Foreskin fibroblast (primary cell): ENCODE measurements around the gene PLGLB2.

DNA sequence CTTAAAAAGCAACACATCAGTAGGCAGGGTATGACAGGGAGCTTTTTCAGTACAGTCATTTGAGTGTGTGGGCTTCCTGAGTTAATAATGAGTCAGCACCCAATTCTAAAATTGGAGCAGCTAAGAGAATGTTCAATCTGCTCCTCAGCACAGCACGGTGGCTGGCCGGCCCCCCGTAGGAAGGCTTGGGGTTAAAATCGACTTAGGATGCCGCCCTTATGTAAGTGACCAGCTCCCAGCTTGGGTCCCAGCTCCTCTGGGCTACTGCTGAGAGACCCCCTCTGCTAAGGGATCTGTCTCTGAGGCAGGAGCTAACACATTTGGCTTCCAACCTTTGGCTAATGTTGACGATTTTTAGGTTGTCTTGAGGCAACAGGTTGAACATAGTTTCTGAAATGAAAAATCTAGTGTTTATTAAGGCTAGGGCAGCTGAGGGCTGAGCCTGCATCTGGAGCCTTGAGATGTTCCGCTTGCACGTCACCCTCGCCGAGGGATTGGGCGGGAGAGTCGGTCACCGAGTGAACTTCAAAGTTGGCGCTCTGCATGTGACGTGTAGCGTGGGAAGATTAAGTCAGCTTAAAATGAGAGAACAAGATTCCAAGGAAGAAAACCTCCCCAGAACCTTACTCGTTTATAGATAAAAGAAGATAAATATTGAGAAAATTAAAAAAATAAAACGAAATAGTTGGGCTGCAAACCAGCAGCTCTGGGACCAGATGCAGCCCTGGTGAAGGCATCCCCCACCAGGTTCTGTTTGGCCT is 291.2 kb upstream of the PLGLB2 start:
- RRBS: no CpG with 5 or more reads among the region's 18 CpGs

- RRBS: no CpG with 5 or more reads among the region's 7 CpGs
These were observed 264.8 kb upstream of the PLGLB2 start for GRCh38 chr2:87482887-87483614.

GRCh38 chr2:87525291-87526128 is 222.4 kb upstream of the PLGLB2 start:
- RRBS: no CpG with 5 or more reads among the region's 11 CpGs

- RRBS: no CpG with 5 or more reads among the region's 7 CpGs
These were observed 216.4 kb upstream of the PLGLB2 start for GRCh38 chr2:87531471-87531982.

DNA sequence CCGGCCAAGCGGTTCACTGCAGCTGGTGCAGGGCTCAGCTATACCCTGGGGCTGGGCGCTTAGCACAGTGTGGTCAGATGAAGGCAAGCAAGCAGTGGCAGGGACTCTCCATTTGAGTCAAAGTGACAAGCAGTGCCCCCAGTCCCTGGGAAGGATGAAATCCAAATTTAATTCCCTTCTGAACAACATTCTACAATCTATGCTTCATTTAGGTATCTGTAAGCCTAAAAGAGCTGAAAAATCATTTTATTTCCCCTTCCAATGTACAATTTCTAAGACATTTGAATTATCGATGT is 88.8 kb upstream of the PLGLB2 start:
- RRBS: no CpG with 5 or more reads among the region's 4 CpGs

GRCh38 chr2:87747754-87748253 is at the start of gene PLGLB2:
Gene PLGLB2, plus strand, starts transcription at chr2:87748087.
- RRBS: no CpG with 5 or more reads among the region's 4 CpGs

DNA sequence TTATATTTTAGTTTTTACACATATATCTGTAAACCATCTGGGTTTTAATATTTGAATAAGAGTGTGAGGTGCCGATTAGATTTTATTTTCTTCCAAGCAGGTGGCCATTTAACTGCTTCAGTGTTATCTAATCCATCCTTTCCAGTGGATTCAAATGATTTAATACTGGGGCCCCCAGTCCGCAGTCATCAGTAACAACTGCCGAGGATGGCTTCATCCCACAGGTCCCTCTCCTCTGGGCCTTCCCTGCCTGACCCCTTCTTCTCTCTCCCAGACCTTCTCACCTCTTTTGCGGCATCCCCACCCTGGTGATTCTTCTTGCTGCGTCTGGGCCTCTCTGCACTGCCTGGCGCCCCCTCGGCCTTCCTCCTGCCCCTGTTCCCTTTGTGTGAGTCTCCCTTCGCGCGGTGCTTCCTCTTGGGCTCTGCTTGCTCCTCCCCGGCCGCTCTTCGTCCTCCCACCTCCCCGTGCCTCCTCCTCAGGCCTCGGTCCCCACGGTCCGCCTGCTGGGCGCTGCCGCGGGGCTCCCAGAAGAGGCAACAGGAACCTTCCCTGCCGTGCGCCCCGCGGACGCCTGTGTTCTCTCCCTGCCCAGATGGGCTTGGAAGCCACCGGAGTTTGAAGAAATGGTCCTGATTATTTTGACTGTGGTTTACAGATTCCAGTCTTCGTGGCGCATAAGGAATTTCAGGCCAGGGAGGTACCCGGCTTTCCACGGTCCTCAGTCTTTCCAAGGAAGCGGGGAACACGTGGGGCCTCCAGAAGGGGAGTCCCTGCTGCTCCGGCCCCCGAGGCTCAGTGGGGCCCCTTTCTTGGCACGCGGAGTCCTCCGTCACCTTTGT is 52.6 kb downstream of the KRCC1 start:
- RRBS: 19% methylated on average over 7 of the region's 37 CpGs

DNA sequence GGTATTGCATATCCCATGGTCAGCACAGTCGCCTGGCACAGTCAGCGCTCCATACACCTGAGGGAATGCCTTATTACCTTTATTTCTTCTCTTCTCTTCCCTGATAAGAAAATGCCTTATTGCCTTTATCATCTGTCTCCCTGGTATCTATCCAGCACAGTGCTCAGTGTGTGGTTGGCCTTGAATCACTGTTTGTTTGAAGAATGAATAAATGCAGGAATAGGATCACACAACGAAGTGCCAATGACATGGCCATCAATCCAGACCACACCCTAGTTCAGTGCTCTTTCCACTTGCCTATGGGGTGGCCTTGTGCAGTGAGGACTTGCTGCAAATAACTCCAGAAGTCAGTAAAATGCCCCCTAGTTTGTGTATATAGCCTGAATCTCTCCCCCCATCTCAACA is 397 bp downstream of the FABP1 start:
- RRBS: no CpG with 5 or more reads among the region's 3 CpGs

DNA sequence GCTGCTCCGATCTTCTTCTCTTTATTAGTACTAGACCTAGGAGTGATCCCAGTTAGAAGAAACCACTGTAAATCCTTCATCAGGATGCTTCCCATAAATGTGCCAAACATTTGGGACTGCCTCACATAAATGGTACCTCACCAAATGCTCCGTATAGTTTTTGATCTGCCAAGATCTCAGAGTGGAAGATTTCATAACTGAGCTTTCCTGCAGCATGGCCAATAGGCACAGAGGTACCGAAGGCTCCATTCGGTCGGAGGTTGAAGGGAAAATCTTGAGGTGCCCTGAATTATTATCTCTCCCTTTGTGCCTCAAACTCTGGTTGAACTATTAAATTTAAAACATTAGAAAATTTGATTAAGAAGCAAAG is 10.5 kb upstream of the FABP1 start:
- RRBS: no CpG with 5 or more reads among the region's 5 CpGs

DNA sequence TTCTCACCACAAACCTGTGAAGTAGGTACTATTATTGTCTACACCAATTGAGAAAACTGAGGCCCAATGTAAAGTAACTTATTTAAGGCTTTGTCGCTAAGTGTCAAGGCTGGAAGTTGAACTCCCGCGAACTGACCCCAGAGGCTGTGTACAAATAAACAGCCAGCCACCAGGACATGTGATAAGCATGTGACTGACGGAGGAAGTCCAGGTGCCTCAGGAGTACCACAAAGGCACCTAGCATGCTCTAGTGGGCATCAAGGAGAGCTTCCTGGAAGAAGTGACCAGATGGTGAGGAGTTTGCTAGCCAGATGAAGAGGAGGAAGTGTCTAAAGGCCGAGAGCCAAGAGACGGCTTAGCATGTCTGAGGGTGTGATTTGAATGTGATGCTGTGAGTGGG is 17.8 kb upstream of the TEX37 start:
- RRBS: no CpG with 5 or more reads among the region's 6 CpGs

- RRBS: no CpG with 5 or more reads among the region's 8 CpGs
These were observed 50.4 kb downstream of the TEX37 start for GRCh38 chr2:88574621-88575391.

GRCh38 chr2:88595225-88595808 is 31.9 kb downstream of the EIF2AK3 start:
- RRBS: no CpG with 5 or more reads among the region's 1 CpG

- RRBS: no CpG with 5 or more reads among the region's 2 CpGs
These were observed 23.2 kb downstream of the EIF2AK3 start for GRCh38 chr2:88604016-88604467.

DNA sequence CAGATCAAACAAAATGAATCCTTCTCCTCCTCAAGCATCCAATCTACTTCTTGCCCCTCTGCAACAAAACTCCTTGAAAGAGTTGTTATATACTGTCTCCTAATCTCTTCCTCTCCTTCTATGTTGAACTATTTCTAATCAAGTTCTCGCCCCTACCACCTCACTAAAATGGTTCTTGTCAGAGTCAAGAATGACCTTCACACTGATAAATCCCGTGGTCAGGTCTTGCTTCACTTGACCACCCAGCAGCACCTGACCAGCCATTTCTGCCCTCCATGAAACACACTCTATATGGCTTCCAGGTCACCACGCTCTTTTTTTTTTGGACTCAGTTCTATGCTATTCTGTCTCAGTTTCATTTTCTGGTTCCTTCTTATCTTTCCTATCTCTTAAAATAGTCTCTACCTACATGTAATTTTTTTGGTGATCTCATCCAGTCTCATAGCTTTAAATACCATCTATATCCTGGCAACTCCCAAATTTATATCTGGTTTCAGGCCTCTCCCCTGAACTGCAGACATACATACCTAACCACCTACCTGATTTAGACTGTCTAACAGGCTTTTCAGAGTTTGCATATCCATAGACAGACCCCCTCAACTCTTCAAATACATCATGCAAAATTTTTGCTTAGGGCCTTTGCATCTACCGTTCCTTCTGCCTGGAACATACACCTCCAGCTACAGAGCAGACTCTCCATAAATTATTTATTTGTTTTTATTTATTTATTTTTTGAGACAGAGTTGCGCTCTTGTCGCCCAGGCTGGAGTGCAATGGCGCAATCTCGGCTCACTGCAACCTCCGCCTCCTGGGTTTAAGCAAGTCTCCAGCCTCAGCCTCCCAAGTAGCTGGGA is 11.3 kb downstream of the EIF2AK3 start:
- RRBS: no CpG with 5 or more reads among the region's 9 CpGs

- RRBS: no CpG with 5 or more reads among the region's 8 CpGs
These were observed 140.2 kb downstream of the RPIA start for GRCh38 chr2:88831674-88832155.

- RRBS: no CpG with 5 or more reads among the region's 12 CpGs
These were observed 178.1 kb downstream of the RPIA start for GRCh38 chr2:88869484-88870042.

DNA sequence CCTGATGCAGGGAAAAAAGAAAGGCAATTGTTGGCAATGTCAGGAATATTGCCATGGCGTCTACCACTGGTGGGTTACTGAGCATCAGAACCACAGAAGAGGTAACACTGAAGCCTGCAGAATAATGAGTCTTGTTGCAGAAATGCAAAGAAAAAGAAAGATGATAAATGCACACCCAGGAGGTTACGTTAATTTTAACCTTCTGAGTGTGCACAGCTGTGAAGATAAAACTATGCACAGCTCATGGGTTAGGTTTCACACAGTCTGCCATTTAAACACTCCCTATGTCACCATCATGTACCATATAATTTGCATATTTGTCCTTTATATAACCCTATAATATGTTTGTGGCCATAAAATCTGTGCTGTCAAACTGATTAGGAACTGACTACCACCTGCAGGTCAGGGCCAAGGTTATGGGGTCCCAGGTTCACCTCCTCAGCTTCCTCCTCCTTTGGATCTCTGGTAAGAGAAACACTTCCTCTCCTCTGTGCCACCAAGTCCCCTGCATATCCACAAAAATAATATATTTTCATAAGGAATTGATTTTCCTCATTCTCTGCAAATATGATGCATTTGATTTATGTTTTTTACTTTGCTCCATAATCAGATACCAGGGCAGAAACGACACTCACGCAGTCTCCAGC is 205.5 kb downstream of the RPIA start:
- RRBS: no CpG with 5 or more reads among the region's 4 CpGs

- RRBS: no CpG with 5 or more reads among the region's 1 CpG
These were observed 336.1 kb downstream of the RPIA start for GRCh38 chr2:89027611-89027947.

DNA sequence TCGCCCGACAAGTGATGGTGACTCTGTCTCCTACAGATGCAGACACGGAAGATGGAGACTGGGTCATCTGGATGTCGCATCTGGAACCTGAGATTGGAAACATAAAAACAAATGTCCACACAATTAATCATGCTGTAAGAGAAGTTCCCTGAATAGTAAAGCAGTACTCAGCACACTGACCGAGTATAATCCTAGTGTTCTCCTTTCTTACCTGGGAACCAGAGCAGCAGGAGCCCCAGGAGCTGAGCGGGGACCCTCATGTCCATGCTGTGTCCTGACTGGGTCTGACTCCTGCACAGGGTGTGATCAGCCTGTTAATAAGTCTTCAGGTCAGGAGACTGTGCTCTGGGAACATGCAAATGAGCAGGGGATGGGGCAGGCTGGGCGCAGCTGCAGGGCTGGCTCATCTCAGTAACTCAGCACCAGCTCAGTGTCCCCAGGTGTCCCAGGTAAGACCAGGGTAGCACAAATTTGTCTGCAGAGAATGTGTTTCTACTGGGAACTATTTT is 349.0 kb downstream of the RPIA start:
- RRBS: no CpG with 5 or more reads among the region's 7 CpGs

DNA sequence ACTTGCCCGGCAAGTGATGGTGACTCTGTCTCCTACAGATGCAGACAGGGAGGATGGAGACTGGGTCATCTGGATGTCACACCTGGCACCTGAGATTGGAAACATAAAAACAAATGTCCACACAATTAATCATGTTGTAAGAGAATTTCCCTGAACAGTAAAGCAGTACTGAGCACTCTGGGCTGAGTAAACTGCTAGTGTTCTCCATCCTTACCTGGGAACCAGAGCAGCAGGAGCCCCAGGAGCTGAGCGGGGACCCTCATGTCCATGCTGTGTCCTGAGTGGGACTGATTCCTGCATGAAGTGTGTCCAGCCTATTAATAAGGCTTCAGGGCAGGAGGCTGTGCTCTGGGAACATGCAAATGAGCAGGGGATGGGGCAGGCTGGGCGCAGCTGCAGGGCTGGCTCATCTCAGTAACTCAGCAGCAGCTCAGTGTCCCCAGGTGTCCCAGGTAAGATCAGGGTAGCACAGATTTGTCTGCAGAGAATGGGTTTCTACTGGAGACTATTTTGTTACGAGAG is 426.1 kb downstream of the RPIA start:
- RRBS: no CpG with 5 or more reads among the region's 4 CpGs